Epithelial cell of proximal tubule (primary cell): ENCODE measurements around a stretch of chr4.

- RAMPAGE, long total RNA = no peak
- RRBS = no CpG with 5 or more reads among the region's 1 CpG
These were observed 9.6 kb downstream of the CCNI start for GRCh38 chr4:77066204-77066527.

- RAMPAGE, long total RNA = no peak
- RRBS = no CpG with 5 or more reads among the region's 4 CpGs
These were observed 1.5 kb downstream of the CCNI start for GRCh38 chr4:77074329-77074648.

DNA sequence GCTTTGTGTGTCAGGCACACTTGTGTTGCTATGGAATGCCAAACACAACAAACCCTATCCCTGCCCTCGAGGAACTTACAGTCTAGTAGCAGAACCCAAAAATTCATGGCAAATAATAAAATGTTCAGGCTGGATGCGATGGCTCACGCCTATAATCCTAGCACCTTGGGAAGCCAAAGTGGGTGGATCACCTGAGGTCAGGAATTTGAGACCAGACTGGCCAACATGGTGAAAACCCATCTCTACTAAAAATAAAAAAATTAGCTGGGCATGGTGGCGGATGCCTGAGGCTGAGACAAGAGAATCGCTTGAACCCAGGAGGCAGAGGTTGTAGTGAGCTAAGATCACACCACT lies 14.1 kb downstream of the CCNG2 start:
- RAMPAGE, long total RNA = no peak
- RRBS = no CpG with 5 or more reads among the region's 5 CpGs

- RAMPAGE, long total RNA = no peak
These were observed 67.6 kb upstream of the CXCL13 start for GRCh38 chr4:77538123-77538396.

- RAMPAGE, long total RNA = no peak
- RRBS = no CpG with 5 or more reads among the region's 2 CpGs
These were observed 280 bp upstream of the CXCL13 start for GRCh38 chr4:77605434-77605646.

GRCh38 chr4:77745879-77746417 lies 73.2 kb downstream of the CNOT6L start:
- RAMPAGE, long total RNA = no peak
- RRBS = no CpG with 5 or more reads among the region's 1 CpG

DNA sequence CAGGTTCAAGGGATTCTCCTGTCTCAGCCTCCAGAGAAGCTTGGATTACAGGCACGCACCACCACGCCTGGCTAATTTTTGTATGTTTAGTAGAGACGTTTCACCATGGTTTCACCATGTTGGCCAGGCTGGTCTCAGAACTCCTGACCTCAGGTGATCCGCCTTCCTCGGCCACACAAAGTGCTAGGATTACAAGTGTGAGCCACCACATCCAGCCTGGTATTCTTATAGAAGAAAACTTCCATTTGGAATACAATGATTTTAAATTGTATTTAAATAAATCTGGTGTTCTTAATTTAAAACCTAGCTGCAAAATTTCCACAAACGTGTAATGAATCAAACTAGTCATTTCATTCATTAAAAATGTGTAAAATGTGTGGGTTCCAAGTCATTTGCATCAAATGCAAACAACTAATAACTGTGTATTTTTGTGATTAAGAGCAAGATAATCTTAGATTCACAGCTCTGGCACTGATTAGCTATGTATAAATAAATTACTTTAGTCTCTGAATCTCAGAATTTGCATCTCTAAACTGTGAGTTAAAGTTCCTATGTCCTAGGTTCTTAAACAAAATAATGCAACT lies 63.0 kb downstream of the CNOT6L start:
- RAMPAGE, long total RNA = no peak
- RRBS = no CpG with 5 or more reads among the region's 6 CpGs

GRCh38 chr4:77800958-77801760 lies 18.0 kb downstream of the CNOT6L start:
- RAMPAGE, long total RNA = no peak
- RRBS = no CpG with 5 or more reads among the region's 2 CpGs

DNA sequence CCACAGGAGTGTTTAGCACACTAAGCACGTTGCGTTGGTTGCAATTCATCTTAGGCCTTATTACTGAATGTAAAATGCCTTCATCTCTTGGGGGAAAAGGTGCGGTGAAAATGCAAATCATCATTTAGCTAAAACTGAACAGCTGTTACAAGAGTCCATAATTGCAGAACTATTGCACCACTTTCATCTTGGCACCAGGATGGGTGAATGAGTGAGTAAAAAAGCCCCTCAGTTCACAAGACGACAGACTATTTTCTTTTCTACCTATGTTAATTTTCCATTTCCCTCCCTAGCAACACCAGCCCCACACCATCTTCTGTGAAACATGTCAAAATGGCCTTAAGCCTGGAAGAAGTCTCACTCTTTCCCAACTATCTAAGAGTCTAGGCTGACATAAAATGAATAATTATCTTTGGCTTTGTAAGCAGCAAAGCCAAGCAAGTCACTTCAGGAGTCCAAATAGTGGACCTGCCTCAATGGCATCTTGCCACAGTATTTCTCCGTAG lies 2.0 kb upstream of the CNOT6L start:
- RAMPAGE, long total RNA = no peak
- RRBS = no CpG with 5 or more reads among the region's 5 CpGs

DNA sequence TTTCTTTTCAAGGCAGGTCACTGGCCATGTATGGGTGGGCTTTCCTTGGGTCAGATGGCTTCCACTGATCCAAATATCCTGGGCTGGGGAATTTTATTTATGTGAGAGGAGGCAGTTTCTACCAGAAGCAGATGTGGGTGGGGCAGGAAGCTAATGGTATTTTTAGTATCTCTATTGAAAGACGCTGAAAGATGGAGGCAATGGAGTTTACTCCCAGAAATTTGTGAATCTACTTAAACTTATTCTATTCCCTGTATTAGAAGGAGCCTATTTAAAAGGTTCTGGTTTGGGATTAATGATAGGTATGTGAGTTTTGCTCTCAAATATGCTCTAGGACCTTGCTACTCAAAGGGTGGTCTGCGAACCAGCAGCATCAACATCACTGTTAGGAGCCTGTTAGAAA lies 5.4 kb upstream of the MRPL1 start:
- RAMPAGE, long total RNA = no peak
- RRBS = no CpG with 5 or more reads among the region's 2 CpGs

- RAMPAGE, long total RNA = no peak
- RRBS = no CpG with 5 or more reads among the region's 2 CpGs
These were observed 59.8 kb downstream of the MRPL1 start for GRCh38 chr4:77922304-77922859.

DNA sequence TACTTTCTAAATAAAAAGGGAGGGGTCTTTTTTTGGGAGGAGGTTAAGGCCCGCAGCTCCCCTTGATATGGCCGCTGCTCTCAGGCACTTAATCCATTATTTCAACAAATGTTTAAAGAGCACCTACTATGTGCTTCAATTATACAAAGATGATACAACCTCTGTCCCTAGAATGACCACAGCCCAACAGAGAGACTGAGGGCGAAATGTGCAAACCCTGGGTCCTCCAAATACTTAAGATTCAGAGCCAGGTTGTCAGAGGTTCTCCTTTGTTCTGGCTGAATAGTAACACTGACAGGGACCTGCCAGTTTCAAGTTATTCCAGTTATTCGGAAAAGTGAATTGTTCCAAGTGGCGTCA lies 1.4 kb upstream of the FRAS1 start:
- RAMPAGE, long total RNA = no peak
- RRBS = no CpG with 5 or more reads among the region's 5 CpGs

DNA sequence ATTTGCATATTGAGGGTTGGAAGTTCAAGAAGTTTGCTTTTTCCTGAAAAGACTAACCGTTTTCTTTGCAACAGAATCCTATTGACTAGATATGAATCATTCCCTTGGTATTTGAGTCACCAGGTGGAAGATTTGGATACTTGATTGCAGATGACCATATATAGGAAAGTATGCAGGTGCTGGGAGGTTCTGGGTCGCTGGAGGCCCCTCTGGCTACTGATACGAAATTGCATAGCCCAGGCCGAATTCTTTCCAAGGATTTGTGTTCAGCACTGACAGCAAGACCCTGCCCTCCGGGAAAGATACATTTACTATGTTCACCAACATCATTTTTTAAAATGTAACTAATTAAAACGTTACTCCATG lies 834 bp downstream of the ANXA3 start:
- RAMPAGE, long total RNA = no peak
- RRBS = no CpG with 5 or more reads among the region's 6 CpGs

DNA sequence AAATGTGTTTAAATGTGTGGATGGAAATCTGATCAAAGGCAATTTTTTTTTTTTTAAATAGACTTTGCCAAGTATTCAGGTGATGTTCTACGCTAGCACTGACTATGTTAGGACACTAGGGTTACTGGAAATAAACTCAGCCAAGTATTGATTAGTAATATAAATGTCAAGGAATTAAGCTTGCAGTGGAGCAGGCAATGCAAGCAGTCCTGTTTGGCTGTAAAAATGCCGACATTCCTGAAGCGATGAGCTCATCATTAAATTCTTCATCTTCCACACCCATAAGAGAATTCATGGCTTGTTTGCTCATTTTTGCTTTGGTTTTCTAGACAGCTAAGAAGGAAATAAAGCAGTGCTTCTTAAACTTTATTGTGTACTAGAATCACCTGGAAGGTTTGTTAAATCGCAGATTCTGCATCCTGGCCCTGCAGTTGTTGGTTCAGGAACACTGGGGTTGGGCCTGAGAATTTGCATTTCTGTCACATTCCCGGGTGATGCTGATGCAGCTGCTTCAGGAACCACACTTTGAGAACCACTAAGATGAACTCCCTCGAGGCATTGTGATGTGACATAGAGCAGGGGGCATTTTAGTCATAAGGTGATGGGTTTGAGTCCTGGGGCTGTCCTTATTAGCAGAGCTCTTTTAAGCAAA lies 17.8 kb downstream of the ANXA3 start:
- RAMPAGE, long total RNA = no peak
- RRBS = no CpG with 5 or more reads among the region's 6 CpGs

GRCh38 chr4:78657844-78658438 lies 106.4 kb downstream of the ANXA3 start:
- RAMPAGE, long total RNA = no peak
- RRBS = no CpG with 5 or more reads among the region's 4 CpGs

DNA sequence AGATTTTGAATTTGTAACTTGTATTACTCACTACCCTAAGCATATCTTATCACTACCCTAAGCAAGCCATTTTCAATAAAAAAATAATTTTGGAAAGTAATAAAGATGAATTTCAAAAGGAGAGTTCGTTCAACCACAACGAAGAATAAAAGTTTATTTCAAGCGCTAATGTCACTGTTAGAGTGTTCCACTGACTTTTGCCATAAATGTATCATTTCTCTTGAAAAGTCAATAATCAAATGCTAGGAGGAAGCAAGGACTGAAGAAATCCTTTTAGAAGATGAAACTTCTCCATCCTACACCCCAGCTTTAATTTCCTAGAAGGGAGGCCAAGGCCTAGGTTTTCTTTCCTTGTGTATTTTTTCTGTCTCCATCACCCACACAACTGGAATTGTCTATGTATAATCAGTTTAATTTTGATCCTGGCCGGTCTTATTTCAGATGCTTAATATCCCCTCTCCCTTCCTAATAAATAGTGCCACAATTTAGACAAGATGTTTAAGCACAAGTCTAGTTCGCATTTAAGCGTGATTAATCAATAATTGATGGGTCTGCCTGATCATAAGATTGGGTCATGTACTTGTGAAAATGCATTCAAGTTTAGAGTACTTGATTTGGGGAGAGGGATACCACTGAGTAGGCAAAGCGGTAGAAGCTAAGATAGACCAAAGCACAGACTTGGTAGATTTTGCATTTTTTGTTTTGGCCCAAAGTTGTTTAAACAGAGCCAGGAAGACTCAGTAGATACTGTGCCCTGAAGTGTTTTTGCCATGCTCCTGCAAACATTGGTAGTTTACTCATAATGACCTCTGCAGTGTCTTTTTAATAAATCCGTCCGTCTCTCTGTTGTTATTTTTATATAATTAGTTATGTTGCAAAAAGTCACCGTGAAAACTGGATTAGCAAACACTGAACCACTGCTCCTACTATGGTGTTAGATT lies 2.4 kb downstream of the BMP2K start:
- RAMPAGE, long total RNA = no peak
- RRBS = no CpG with 5 or more reads among the region's 10 CpGs

GRCh38 chr4:78859331-78859854 lies 79.8 kb downstream of the PAQR3 start:
- RAMPAGE, long total RNA = no peak
- RRBS = no CpG with 5 or more reads among the region's 2 CpGs

GRCh38 chr4:78899025-78900160 lies 39.8 kb downstream of the PAQR3 start:
- RAMPAGE, long total RNA = no peak
- RRBS = no CpG with 5 or more reads among the region's 6 CpGs

DNA sequence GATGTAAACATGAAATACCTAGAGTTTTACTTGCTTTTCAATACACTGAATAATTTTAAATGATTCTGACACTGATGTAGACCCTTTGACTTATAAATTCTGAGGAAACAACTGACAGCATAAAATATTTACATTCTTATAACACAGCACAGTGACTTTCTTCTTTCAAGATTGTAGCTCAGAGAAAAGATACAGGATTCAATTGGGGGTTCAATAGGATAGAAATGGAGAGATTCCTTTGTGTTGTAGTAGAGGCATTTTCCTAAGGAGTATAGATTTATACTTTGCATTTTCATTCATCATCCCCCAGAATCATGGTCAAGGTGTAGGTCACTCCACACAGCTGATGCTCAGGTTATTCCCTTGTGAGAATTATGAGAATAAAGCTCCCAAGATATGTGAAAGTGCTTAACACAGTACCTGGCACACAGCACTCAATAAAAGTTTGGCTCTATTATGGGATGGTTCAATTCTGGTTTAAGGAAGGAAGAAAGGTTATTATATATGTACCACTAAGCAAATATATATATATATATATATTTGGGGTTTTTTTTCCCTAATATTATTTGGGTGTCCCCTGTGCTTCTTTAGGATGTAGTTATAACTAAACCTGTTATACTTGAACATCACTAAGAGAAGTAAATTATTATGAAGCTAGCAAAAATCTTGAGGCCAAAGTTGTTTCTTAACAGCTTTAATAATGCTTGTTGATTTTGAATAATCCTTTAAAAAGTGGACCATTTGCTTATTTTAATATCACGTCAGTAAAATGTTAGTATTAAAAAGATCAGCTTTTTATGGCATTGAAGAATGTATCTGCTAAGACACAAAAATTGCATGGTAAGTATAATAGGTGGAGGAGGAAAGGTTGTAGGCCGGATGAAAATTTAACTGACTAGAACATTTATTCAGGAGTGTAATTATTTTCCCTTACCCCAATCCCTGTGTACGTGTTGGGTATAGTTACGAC lies 24.8 kb downstream of the PAQR3 start:
- RAMPAGE, long total RNA = no peak
- RRBS = 100% methylated on average over 2 of the region's 4 CpGs

DNA sequence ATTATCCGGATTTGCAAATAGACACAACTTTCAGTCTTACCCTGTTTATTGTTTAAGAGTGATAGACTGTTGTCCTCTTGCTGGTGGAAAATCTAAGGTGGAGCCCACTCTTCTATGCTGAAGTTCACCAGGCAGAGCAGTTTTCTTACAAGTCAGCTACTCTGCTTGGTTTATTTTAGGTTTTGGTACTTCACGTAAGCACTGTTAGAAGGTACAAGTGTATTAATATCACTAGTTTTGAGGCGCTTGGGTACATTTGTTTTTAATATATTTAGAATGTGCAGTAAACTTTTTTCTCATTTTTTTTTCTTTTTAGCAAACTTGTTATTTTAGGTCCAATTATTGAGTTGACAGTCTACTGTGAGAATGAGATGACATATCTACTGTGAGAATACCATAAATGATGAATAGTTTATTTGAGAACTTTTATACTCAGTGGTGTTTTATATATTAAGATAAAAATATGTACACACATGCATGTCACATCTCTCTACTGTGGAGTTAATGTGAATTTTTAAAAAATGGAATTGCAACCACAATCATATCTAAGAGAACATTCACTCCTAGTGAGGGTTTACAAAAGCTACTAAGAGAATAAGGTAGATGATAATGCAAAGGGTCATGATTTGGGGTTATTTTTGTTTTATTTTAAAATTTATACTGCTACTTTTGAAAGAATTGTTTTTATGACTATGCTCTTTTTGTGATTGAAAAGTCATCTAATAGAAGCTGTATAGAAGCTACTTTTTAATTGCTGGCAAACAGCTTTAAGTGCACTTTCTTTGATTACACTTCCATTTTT lies 23.9 kb downstream of the PAQR3 start:
- RAMPAGE, long total RNA = no peak
- RRBS = 100% methylated on average over 1 of the region's 3 CpGs